Bronchial epithelial cell (primary cell): Measurements from ENCODE around the gene PRAMEF17.

GRCh38 chr1:11907696-11907963 lies 18.6 kb downstream of the KIAA2013 start:
- RRBS, 2 experiments = no CpG with 5 or more reads among the region's 10 CpGs

GRCh38 chr1:11922942-11923659 lies 3.1 kb downstream of the KIAA2013 start:
- RRBS, 2 experiments = no CpG with 5 or more reads among the region's 30 CpGs

GRCh38 chr1:12146596-12147807 lies 19.8 kb upstream of the TNFRSF1B start:
- RRBS, 2 experiments = 88% methylated on average over 1 of the region's 28 CpGs; no CpG with 5 or more reads in 1 of the 2 experiments

DNA sequence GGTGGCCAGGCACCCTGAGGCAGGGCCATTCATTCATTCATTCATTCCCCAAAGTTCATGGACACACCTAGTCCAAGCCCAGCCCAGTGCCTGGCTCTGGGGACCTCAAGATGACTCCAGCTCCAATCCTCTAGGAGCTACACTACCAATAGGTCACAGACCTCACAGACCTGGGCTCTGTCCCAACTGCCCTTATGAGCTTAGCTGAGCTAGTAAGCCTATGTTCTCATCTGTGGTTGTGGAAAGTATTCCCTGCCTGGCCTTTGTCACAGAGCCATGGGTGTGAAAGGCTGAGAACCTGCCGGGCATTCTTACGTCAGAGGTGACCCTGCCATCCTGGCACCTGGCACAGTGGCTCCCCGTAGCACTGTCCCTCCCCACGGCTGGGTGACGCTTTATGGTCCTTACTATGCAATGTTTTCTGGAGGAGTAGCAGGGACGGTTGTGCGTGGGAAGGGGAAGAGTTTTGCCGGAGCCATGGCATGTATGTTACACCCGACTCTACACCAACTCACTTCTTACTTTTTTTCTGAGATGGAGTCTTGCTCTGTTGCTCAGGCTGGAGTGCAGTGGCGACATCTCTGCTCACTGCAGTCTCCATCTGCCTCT lies 3.5 kb downstream of the TNFRSF1B start:
- RRBS, 2 experiments = no CpG with 5 or more reads among the region's 10 CpGs

DNA sequence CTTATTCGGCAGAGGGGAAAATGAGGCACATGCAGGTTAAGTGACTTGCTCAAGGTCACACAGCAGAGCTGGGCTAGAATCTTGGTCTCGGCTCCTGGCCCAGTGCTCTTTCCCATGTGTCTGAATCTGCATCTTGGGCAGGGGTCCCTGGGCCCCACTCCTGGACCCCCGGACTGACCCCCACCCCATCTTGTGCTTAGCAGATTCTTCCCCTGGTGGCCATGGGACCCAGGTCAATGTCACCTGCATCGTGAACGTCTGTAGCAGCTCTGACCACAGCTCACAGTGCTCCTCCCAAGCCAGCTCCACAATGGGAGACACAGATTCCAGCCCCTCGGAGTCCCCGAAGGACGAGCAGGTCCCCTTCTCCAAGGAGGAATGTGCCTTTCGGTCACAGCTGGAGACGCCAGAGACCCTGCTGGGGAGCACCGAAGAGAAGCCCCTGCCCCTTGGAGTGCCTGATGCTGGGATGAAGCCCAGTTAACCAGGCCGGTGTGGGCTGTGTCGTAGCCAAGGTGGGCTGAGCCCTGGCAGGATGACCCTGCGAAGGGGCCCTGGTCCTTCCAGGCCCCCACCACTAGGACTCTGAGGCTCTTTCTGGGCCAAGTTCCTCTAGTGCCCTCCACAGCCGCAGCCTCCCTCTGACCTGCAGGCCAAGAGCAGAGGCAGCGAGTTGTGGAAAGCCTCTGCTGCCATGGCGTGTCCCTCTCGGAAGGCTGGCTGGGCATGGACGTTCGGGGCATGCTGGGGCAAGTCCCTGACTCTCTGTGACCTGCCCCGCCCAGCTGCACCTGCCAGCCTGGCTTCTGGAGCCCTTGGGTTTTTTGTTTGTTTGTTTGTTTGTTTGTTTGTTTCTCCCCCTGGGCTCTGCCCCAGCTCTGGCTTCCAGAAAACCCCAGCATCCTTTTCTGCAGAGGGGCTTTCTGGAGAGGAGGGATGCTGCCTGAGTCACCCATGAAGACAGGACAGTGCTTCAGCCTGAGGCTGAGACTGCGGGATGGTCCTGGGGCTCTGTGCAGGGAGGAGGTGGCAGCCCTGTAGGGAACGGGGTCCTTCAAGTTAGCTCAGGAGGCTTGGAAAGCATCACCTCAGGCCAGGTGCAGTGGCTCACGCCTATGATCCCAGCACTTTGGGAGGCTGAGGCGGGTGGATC lies 22.9 kb upstream of the VPS13D start:
- RRBS, 2 experiments = no CpG with 5 or more reads among the region's 25 CpGs

DNA sequence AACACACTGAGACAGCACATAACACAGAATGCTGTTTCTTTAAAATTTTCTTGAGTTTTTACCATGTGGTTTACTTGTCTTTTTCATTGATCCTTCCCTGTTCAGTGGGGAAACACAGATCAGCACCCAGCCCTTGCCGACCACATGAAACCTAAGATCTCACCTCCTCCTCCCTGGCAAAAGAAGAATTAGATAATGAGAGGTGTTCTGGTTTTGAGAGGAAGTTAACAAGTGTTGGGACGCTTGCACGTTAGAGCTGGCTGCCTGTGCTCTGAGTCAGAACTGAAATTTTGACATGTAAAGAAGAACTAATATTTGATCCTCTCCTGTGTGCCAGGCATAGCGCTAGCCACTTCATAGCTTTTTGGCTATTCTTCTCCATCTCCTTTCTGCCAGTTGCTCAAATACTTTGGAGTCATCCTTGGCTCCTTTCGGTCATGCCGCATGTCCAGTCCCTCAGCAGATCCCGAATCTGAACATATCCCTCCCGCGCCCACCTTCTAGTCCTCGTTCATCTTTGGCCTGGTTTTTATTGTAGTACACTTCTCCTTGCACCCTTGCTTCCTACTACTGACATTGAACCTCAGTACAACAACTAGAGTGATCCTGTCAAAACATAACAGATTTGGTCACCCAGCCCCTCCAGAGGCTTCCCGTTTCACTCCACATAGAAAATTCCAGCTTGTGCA lies 179.4 kb downstream of the DHRS3 start:
- RRBS, 2 experiments = no CpG with 5 or more reads among the region's 11 CpGs

- RRBS, 2 experiments = no CpG with 5 or more reads among the region's 4 CpGs
Measured at GRCh38 chr1:12457530-12457955, 160.5 kb downstream of the DHRS3 start.

DNA sequence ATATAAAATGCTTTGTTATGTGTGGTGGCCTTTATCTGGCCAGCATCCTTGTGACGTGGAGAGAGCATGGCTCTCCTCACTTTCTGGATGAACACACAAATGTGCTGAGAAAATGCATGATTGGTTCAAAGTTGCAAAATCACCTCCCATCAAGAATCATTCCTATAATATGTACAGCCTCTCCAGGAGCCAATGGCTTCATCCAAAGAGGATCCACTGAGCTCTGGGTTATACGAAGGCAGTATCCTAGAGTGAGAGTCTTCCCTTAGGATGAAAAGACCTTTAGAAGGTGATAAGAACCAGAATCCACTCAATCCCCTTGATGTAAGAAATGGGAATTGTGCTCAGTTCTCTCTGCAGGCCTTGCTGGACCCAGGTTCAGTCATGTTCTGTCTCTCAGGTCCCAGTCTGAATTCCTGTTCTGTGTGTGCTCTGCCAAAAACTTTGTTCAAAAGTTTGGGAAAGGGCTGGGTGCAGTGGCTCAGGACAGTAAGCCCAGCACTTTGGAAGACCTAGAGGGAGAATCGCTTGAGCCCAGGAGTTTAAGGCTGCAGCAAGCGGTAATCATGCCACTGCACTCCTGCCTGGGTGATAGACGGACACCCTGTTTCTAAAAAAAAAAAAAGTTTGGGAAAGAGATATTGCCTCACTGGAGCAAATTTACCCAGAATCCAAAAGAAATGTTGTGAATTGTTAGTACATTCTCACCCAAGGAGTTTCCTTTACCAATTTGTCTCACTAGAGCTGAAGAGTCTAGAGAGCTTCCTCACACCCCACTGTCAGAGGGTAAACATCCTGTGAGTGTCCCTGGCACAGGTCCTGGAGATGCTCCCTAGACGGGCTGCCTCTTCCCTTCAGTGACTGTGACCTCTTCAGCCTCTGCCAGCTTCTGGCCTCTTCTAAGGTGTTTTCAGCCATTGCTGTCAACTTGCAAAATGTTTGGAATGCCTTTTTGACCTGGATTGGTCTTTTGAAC lies 159.8 kb downstream of the DHRS3 start:
- RRBS, 2 experiments = no CpG with 5 or more reads among the region's 6 CpGs

DNA sequence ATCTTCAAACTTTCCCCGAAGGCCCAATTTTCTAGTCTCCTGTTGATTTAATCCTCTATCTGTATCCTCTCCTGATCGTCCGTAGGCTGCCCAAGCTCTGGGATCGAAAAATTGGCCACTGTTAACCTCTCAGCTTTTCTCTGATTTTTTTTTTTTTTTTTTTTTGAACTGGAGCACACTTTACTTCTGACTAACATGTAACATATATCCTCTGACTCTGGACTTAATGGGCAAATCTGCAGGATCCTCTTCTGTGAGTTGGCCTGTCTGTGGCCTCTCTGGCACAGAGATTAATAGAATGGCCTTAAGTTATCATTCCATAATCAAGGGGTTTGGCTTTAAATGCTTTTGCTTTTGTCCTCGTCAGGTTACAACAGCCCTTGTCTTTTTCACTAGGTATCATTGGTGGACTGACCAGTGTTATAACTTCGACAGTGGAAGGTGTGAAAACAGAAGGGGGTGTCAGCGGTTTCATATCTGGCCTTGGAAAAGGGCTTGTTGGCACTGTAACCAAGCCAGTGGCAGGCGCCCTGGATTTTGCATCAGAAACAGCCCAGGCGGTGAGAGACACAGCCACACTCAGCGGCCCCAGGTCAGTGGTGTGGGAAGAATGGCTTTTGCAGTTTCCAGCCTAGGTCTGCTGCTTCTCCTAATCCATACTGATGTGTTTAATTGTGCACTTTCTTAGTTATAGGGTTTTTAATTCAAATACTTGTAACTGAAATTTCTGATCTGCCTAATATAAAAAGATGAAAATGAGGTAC lies 158.0 kb downstream of the DHRS3 start:
- RRBS, 2 experiments = no CpG with 5 or more reads among the region's 10 CpGs

- RRBS, 2 experiments = no CpG with 5 or more reads among the region's 10 CpGs
Measured at GRCh38 chr1:12490430-12491016, 127.5 kb downstream of the DHRS3 start.

- RRBS, 2 experiments = no CpG with 5 or more reads among the region's 7 CpGs
Measured at GRCh38 chr1:12512155-12512500, 105.9 kb downstream of the DHRS3 start.

GRCh38 chr1:12549440-12550382 lies 68.3 kb downstream of the DHRS3 start:
- RRBS, 2 experiments = no CpG with 5 or more reads among the region's 33 CpGs

DNA sequence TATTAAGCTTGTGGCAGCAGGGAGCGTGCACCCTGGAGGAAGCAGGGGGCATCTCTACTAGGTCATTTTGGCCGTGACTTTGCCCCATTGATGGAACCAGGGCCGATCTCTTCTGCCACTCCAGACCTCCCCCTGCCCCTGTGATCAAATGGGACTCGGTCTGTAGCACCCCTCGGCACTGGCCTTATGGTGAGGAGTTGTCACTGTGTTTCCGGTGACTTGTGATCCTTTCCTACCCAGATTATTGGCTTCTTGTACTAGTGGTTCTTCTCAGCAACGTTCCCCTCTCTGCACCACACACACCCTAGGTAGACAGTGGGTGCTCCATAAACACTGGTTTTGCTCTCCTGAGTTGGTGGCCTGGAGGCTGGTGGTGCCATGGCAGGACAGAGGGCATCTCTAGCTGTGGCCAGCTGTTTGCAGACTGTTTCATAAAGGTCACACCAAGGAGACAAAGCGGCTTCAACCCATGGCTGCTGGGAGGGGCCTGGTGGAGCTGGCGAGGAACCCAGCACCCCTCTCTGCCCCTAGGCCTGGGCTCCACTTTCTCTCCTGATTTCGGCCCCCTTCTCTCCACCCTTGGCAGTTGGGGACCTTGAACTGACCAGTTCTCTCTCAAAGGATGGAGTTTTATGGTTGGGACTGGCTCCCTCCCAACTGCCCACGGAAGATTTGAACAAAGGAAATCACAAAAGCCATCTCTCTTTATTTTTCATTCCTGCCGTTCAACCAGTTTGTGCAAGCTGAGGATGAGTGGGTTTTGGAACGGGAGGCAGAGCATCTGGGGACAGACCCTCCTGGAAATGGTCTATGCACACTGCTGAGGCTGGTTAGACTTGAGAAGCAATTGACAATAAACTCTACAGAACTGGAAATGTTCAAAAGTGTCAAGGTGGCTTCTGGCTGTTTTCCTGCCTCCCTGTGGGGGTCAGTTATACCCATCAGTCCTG lies 50.5 kb downstream of the DHRS3 start:
- RRBS, 2 experiments = no CpG with 5 or more reads among the region's 13 CpGs

GRCh38 chr1:12594660-12595780 lies 23.0 kb downstream of the DHRS3 start:
- RRBS, 2 experiments = 1 to 2% methylated on average over 16 of the region's 52 CpGs

GRCh38 chr1:13389268-13389885 lies at the start of gene PRAMEF17:
PRAMEF17 (plus strand) TSS chr1:13389632.
- RRBS, 2 experiments = no CpG with 5 or more reads among the region's 3 CpGs

DNA sequence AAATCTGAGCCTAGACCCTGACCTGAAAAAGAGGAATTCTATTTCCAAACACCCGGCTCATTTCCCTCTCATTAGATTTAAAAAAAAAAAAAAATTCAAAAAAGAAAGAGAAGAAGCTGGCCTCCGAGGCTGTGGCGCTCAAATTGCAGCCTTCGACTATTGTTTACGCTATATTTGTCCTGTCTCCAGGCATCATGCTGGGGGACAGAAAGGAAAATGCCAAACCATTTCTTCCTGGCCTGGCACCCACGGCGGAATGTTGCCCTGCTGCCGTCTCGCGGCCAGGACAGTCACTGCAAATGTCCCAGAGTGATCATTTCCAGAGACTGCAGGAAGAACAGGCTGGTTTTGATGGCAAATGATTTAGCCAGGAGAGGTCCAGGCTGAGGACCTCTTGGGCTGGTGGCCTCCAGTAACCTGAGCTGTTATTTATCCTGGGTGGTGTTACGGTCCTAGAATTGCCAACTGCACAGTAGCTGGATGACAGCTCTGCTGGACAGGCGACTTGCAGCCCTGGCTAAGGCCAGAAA lies 30.1 kb upstream of the LRRC38 start:
- RRBS, 2 experiments = no CpG with 5 or more reads among the region's 12 CpGs

DNA sequence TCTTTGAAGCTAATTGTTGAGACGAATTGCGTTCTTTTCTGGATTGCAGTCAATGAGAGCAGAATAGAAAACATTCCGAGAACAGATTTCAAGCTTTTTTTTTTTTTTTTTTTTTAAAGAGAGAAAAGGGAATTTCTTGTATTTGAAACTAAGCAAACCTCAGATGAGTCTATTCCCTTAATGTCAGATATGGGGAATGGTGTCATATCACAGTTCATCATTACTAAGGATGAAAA lies 30.1 kb downstream of the PDPN start:
- RRBS, 2 experiments = no CpG with 5 or more reads among the region's 3 CpGs

DNA sequence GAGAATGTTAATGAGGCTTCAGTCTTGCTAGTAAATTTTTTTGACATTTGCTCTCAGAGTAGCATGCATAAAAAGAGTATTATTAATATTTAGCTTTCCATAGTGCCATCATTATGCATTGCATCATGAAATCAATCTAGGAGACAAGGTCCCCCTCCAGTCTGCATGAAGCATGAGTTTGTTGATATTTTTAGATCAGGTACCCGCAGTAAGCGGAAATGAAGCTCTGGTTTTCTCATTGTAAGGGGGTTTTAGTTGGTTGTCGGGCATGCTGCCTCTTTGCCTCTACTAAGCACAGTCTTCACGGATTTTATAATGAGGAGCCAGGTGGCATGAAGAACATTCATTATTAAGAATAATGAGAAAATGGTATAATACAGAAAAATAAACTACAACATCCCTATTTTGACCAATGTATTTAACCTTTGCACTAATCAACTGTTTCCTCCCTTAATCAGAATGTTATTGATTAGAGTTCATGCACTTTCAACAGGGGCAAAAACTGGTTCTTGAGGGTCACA lies 12.6 kb upstream of the PRDM2 start:
- RRBS, 2 experiments = no CpG with 5 or more reads among the region's 4 CpGs

- RRBS, 2 experiments = no CpG with 5 or more reads among the region's 8 CpGs
Measured at GRCh38 chr1:13708166-13708634, 8.2 kb downstream of the PRDM2 start.

DNA sequence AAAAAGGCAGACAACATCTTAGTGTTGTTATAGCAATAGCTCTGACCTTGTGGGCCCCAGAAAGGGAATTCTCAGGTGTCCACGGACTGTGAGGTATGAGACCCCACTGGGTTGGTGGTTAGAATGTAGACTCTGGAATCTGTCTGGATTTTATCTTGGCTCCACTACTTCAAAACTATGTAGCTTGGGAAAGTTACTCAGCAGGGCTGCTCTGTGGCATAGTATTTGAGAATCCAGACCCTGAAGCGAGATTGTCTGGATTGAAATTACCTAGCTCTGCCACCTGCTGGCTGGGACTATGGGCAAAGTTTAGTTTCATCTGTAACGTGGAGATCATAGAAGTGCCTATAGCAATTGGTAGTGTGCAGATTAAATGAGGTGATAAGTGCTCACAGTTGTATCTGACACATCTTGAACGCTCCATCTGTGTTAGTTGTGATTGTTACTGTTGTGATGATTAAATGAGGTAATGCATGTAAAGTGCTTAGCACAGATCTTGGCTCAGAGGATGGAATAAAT lies 25.8 kb downstream of the PRDM2 start:
- RRBS, 2 experiments = no CpG with 5 or more reads among the region's 4 CpGs